ENCODE measurements around the gene TMEM18.

GRCh38 chr2:40460-41190 is 5.7 kb downstream of the FAM110C start:
CAGE:
- cytosol, long polyA minus RNA, result no peak
- cytosol, long polyA plus RNA, result no peak
- long polyA plus RNA, result no peak
- nucleus, long polyA minus RNA, result no peak
- nucleus, long polyA plus RNA, result no peak

DNA sequence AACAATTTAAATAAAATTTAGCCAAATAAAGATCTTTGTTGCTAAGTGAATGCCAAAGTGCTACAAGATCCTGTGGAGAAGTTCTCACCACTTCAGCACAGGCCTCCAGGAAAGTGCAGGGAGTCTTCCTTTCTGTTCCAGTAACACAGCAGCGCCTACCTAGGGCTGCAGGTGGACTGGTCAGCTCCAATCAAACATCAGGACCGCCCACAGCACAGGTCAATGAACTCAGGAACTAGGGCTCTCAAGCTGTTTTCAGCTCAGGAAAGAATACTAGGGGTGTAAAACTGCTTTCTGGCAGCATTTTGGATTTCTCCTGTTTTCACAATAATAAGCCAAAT is 1.5 kb downstream of the FAM110C start:
CAGE:
- cytosol, long polyA minus RNA, result no peak
- cytosol, long polyA plus RNA, result no peak
- long polyA plus RNA, result no peak
- nucleus, long polyA minus RNA, result no peak
- nucleus, long polyA plus RNA, result no peak

GRCh38 chr2:45157-46164 is 844 bp downstream of the FAM110C start:
CAGE:
- cytosol, long polyA minus RNA, result no peak
- cytosol, long polyA plus RNA, result no peak
- long polyA plus RNA, result no peak
- nucleus, long polyA minus RNA, result no peak
- nucleus, long polyA plus RNA, result no peak

DNA sequence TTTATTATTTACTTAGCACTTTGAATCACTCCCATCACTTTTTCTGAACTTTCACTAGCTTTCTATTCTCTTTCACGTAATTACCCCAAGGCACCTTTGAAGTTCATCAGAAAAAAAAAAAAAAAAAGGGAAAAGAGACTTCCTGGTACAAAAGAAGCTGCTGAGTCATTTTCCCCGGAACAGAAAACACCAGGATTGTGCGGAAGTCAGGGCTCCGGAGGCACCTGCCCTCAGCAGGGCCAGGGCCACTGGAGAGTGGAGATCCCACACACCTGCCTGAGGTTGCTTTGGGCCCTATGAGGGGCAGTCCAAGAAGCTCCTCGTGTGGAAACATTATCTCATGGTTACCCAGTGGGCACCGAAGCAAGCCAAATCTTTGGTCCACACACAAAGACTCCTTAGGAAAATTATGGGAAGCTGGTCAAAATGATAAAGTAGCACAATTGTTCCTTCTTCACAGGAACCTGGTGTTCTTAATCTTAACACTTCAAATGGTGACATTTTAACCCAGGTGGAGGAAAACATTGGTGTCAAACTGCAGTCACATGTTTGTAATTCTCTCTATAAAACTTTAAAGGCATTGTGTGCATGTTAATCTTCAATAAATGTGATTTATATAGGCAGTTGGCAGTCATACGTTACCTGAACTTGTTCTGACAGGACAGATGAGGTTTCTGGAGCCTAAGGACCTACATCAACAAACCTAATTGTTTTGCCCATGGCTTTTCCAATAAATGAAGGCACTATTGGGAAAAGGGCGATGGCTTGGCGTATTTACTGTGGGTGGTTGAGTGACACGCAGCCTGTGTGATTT is 23.3 kb upstream of the FAM110C start:
CAGE:
- cytosol, long polyA minus RNA, result no peak
- cytosol, long polyA plus RNA, result no peak
- long polyA plus RNA, result no peak
- nucleus, long polyA minus RNA, result no peak
- nucleus, long polyA plus RNA, result no peak

CAGE:
- cytosol, long polyA minus RNA, result no peak
- cytosol, long polyA plus RNA, result no peak
- long polyA plus RNA, result no peak
- nucleus, long polyA minus RNA, result no peak
- nucleus, long polyA plus RNA, result no peak
Measured at GRCh38 chr2:263185-263522, 678 bp downstream of the SH3YL1 start.

CAGE:
- cytosol, long polyA minus RNA, result no peak
- cytosol, long polyA plus RNA, result no peak
- long polyA plus RNA, result no peak
- nucleus, long polyA minus RNA, result no peak
- nucleus, long polyA plus RNA, result no peak
Measured at GRCh38 chr2:288518-289378, 857 bp upstream of the ALKAL2 start.

GRCh38 chr2:676600-677627 is at the start of gene TMEM18:
Gene TMEM18, minus strand, starts transcription at chr2:677406.
CAGE:
- cytosol, long polyA minus RNA, result start-site peak on the minus strand at chr2:677415-677461, 18 reads
- cytosol, long polyA plus RNA, result start-site peak on the minus strand at chr2:677383-677430, 179 and 61 reads in 2 replicates
- long polyA plus RNA, result start-site peak on the minus strand at chr2:677368-677430, 502 and 400 reads in 2 replicates
- nucleus, long polyA minus RNA, result no peak
- nucleus, long polyA plus RNA, result start-site peak on the minus strand at chr2:677368-677445, 248 and 215 reads in 2 replicates

GRCh38 chr2:909484-910574 is 40.8 kb upstream of the SNTG2 start:
CAGE:
- cytosol, long polyA minus RNA, result no peak
- cytosol, long polyA plus RNA, result no peak
- long polyA plus RNA, result no peak
- nucleus, long polyA minus RNA, result no peak
- nucleus, long polyA plus RNA, result no peak

GRCh38 chr2:1056790-1057321 is 106.2 kb downstream of the SNTG2 start:
CAGE:
- cytosol, long polyA minus RNA, result no peak
- cytosol, long polyA plus RNA, result no peak
- long polyA plus RNA, result no peak
- nucleus, long polyA minus RNA, result no peak
- nucleus, long polyA plus RNA, result no peak

GRCh38 chr2:1140230-1140733 is 189.6 kb downstream of the SNTG2 start:
CAGE:
- cytosol, long polyA minus RNA, result no peak
- cytosol, long polyA plus RNA, result no peak
- long polyA plus RNA, result no peak
- nucleus, long polyA minus RNA, result no peak
- nucleus, long polyA plus RNA, result no peak

GRCh38 chr2:1488014-1488565 is 74.8 kb downstream of the TPO start:
CAGE:
- cytosol, long polyA minus RNA, result no peak
- cytosol, long polyA plus RNA, result no peak
- long polyA plus RNA, result no peak
- nucleus, long polyA minus RNA, result no peak
- nucleus, long polyA plus RNA, result no peak

CAGE:
- cytosol, long polyA minus RNA, result no peak
- cytosol, long polyA plus RNA, result no peak
- long polyA plus RNA, result no peak
- nucleus, long polyA minus RNA, result no peak
- nucleus, long polyA plus RNA, result no peak
Measured at GRCh38 chr2:1564294-1564797, 151.1 kb downstream of the TPO start.

GRCh38 chr2:1572536-1573177 is 159.4 kb downstream of the TPO start:
CAGE:
- cytosol, long polyA minus RNA, result no peak
- cytosol, long polyA plus RNA, result no peak
- long polyA plus RNA, result no peak
- nucleus, long polyA minus RNA, result no peak
- nucleus, long polyA plus RNA, result no peak

DNA sequence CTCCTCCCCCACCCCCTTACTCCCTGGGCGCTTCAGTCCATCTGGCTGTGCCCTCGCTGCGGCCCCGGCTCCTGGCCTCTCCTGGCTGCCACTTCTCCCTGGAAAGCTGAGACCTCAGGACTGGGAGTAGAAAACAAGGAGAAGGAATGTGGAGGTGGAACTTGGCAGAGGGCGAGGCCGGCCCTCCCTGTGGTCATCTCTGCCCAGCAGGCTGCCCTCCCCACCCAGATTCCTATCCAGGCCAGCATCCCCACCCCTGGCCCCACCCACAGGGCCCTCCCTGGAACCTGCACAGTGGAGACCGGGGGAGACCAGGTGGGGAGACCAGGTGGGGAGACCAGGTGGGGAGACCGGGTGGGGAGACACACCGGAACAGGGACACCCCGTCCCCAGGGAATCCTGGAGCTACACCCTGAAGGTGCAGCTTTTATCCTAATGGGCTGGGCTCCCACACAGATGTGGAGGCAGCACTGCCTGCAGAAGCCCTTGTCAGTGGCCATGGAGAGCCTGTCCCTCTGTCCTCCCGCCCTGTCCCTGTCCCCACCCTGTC is 157.3 kb downstream of the PXDN start:
CAGE:
- cytosol, long polyA minus RNA, result no peak
- cytosol, long polyA plus RNA, result no peak
- long polyA plus RNA, result no peak
- nucleus, long polyA minus RNA, result no peak
- nucleus, long polyA plus RNA, result no peak

GRCh38 chr2:1593904-1594204 is 150.5 kb downstream of the PXDN start:
CAGE:
- cytosol, long polyA minus RNA, result no peak
- cytosol, long polyA plus RNA, result no peak
- long polyA plus RNA, result no peak
- nucleus, long polyA minus RNA, result no peak
- nucleus, long polyA plus RNA, result no peak

DNA sequence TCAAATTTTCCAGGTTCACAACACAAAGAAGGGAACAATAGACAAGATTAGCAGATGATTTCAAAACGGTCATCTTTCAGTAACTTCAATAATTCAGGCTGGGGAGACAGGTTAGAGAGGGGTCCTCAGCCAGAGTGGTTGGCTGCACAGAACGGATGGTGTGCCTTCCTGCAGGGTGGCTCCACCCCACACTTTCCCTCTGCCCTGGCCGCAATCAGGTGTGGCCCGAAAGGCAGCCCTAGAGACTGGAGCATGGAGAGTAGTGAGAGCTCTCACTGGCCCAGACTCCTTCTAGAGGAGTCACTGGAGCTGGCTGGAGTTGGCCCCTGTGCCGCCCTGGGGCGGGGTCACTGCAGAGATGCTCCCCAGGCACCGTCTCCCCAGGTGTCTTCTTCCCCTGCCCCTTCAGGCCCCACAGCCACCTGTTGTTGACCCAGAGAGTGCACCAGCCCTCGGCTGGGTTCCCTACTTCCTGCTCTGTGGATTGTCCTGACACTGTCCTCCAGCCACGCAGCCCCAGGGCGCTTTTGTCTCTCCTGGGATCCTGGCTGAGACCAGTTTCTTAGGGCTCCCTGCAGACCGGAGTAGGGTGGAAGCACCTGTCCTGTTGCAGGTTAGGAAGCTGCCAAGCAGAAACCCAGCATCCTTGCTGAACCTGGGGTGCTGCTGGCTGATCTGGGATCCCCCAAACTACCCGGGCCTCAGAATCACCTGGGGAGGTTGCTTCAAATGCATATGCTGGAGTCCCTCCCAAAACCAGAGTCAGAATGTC is 126.7 kb downstream of the PXDN start:
CAGE:
- cytosol, long polyA minus RNA, result no peak
- cytosol, long polyA plus RNA, result no peak
- long polyA plus RNA, result no peak
- nucleus, long polyA minus RNA, result no peak
- nucleus, long polyA plus RNA, result no peak

DNA sequence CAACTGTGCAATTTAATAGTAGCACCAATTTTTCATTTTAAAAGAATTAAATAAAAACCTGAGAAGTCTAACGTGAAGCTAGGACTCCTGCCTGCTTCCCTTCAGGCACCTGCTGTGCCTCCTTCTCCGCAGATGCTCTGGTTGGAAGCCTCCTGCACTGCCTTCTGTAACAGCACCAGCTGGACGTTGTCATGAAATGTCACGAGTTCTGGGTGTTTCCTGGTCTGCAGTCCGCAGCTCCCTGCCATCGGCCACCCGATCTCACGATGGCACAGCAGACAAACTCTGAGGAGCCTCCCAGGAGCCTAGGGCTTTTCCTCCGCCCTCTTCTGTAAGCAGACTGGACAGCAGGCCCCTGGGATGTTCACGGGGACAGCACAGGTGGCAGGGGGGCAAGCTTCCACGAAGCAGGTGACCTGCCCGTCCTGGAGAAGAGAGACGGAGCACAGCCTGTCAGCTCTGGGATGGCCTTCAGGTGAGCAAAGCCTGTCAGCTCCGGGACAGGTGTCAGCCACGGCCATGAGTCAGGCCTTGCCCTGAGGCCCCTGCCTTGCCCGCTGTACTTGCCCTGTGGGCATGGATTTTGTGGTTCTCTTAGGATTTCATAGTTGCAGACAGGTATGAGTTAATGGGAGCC is 110.3 kb downstream of the PXDN start:
CAGE:
- cytosol, long polyA minus RNA, result no peak
- cytosol, long polyA plus RNA, result no peak
- long polyA plus RNA, result no peak
- nucleus, long polyA minus RNA, result no peak
- nucleus, long polyA plus RNA, result no peak

DNA sequence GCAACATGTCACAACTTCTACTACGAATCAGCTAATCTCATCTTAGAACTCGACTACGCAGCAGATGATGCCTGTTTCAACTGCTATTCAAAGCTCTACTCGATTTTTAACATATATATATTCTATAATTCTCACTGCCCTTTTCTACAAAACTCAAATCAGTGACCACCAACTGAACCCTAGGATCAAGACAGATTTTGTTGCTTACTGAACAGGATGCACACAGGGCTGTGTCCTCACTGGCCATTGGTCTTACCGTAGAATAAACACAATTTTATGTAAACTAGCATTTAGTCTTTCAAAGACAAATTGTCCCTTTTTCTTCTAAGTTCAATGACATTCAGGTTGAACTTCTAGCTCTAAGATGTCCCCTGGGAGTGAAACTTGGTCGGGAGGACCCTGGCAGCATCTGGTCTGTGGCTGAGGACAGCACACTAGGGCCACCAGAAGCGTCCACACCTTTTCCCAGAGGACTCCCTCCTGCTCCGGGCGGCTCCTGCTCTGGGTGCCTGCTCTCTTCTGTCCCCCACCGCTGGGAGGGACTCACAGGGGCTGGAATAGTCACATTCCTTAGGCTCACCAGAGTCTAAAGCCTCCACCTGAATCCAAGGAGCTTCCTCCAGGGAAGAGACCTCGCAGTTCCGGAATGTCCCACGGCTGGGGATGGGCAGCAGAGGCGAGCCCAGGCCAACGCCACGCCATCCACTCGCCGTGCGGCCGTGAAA is 98.8 kb downstream of the PXDN start:
CAGE:
- cytosol, long polyA minus RNA, result no peak
- cytosol, long polyA plus RNA, result no peak
- long polyA plus RNA, result no peak
- nucleus, long polyA minus RNA, result no peak
- nucleus, long polyA plus RNA, result no peak

DNA sequence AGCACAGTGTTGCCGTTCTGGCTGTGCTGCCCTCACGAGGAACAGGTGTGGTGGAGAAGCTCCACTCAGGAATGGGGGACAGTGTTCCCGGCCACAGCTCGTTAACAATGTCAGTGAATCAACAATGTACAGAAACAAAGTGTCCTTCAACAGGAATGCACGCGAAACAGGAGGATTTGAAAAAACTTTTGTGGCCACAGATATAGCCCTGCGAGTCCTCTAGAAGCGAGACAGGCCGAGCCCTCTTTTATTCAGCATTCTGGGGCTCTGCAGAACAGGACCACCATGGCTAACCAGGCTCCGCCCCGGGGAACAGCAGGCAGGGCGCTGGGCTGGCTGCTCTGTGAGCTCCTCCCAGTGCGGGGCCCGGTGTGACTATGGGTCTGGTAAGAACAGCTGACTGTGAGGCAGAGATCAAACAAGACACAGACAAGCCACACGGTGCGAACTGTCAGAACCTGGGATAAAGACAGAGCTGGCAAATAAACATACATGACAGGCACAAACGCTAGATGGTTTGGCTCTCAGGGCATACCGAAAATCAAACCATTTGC is 15.6 kb downstream of the PXDN start:
CAGE:
- cytosol, long polyA minus RNA, result no peak
- cytosol, long polyA plus RNA, result no peak
- long polyA plus RNA, result no peak
- nucleus, long polyA minus RNA, result no peak
- nucleus, long polyA plus RNA, result no peak

CAGE:
- cytosol, long polyA minus RNA, result no peak
- cytosol, long polyA plus RNA, result no peak
- long polyA plus RNA, result no peak
- nucleus, long polyA minus RNA, result no peak
- nucleus, long polyA plus RNA, result no peak
Measured at GRCh38 chr2:1730006-1730419, 14.3 kb downstream of the PXDN start.